Measurements from ENCODE around the genes PATL1 and OOSP3.

DNA sequence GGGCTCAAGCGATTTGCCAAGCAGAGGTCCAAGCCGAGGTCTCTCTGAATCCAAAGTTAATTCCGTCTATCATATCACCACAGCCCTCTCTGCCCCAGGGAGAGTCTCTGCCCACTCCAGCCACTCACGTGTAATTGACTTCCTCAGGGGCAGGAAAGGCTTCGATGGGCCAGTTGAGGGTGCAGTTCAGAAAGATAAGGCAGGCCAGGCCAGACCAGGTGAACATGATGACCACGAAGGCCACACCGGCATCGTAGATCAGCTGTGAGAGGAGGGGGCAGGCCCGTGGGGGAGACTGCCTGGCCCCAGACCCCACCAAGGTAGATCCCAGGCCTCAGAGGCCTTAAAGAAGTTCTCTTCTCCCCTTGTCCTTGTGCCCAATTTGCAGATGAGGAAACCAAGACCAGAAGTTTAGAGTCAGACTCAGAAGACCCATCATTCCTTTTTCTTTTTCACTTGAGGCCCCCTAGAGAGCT lies 19.6 kb downstream of the SLC43A1 start:
- PRO-cap, 4 experiments, result no peak in any of the 4 experiments
- RAMPAGE, long total RNA, 2 experiments, result no peak in any of the 2 experiments
- RRBS, result no CpG with 5 or more reads among the region's 9 CpGs

DNA sequence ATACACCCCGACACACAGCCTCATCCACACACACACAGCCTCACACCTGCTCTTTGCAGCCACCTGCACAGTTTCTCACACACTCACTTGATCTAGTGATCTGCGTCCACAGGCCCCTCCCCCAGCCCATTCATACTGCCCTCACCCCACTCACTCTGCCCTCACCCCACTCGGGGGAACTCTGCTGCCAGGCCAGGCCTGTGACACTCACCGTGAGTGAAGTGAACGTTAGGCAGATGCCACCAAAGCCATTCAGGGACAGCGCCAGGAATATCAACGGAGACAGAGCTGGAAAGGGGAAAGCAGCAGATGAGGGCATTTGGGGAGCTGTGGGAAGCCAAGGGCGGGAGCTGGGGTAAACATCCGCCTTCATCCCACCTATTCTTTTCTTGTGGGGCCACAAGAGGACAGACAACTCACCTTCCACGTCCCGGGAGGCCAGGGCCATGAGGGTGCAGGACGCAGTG lies 14.9 kb downstream of the SLC43A1 start:
- PRO-cap, 4 experiments, result no peak in any of the 4 experiments
- RAMPAGE, long total RNA, 2 experiments, result no peak in any of the 2 experiments
- RRBS, result no CpG with 5 or more reads among the region's 12 CpGs

DNA sequence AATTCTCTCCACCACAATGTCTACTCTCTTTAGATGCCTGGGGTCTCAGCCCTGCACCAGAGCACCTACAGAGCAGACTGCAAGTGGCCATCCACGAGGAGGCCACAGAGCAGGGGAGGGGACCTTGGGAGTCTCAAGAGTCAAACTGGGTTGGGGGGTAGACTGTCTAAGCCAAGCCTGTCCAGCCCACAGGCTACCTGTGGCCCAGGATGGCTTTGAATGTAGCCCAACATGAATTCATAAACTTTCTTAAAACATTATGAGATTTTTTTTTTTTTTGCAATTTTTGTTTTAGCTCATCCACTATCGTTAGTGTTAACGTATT lies 333 bp downstream of the SMTNL1 start:
- PRO-cap, 4 experiments, result no peak in any of the 4 experiments
- RAMPAGE, long total RNA, 2 experiments, result no peak in any of the 2 experiments
- RRBS, result no CpG with 5 or more reads among the region's 3 CpGs

GRCh38 chr11:57735620-57736322 lies 5.5 kb upstream of the SELENOH start:
- PRO-cap, 4 experiments, result no peak in any of the 4 experiments
- RAMPAGE, long total RNA, 2 experiments, result no peak in any of the 2 experiments
- RRBS, result no CpG with 5 or more reads among the region's 3 CpGs

GRCh38 chr11:57779195-57779853 lies 17.7 kb downstream of the CTNND1 start:
- PRO-cap, 4 experiments, result no peak in any of the 4 experiments
- RAMPAGE, long total RNA, 2 experiments, result no peak in any of the 2 experiments
- RRBS, result no CpG with 5 or more reads among the region's 2 CpGs

GRCh38 chr11:57875000-57875486 lies 113.4 kb downstream of the CTNND1 start:
- PRO-cap, 4 experiments, result no peak in any of the 4 experiments
- RAMPAGE, long total RNA, 2 experiments, result no peak in any of the 2 experiments
- RRBS, result no CpG with 5 or more reads among the region's 12 CpGs

GRCh38 chr11:58024100-58024663 lies 501 bp downstream of the OR9Q1 start:
- PRO-cap, 4 experiments, result peak in 1 of 4 experiments; most common minus-strand start chr11:58024304 (in 1)
- RAMPAGE, long total RNA, 2 experiments, result no peak in any of the 2 experiments
- RRBS, result no CpG with 5 or more reads among the region's 12 CpGs

GRCh38 chr11:58562336-58562918 lies 13.2 kb downstream of the LPXN start:
- PRO-cap, 4 experiments, result no peak in any of the 4 experiments
- RAMPAGE, long total RNA, 2 experiments, result no peak in any of the 2 experiments
- RRBS, result no CpG with 5 or more reads among the region's 1 CpG

DNA sequence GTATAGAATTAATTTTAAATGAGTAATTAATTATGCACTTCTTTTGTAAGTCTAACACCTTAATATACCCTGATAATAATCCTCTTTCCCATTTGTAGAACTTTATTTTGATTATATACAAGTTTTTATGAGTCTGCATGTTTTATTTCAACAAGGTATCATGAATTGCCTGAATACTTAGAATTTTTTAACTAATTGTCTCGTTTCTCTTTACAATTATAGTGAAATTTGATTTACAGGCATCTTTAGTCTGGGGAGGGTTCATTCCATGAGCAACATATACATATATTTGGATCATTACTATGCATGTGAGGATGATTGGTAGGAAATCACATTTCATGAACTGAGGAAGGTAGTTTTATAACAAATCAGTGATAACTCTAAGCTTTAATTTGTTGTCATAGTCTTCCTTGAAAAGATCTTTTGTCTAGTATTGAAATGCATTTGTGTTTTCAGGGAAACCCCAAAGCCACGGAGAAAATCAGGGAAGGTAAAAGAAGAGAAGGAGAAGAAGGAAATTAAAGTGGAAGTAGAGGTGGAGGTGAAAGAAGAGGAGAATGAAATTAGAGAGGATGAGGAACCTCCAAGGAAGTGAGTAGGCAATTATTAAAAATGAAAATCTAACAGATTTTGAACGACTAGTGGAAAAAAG lies 11.2 kb upstream of the CNTF start:
- PRO-cap, 4 experiments, result no peak in any of the 4 experiments
- RAMPAGE, long total RNA, 2 experiments, result start-site peak on the plus strand in 1 of 2 experiments, centred at positions 349 to 529 of the sequence, 12 to 16 reads per replicate
- RRBS, result no CpG with 5 or more reads among the region's 3 CpGs

DNA sequence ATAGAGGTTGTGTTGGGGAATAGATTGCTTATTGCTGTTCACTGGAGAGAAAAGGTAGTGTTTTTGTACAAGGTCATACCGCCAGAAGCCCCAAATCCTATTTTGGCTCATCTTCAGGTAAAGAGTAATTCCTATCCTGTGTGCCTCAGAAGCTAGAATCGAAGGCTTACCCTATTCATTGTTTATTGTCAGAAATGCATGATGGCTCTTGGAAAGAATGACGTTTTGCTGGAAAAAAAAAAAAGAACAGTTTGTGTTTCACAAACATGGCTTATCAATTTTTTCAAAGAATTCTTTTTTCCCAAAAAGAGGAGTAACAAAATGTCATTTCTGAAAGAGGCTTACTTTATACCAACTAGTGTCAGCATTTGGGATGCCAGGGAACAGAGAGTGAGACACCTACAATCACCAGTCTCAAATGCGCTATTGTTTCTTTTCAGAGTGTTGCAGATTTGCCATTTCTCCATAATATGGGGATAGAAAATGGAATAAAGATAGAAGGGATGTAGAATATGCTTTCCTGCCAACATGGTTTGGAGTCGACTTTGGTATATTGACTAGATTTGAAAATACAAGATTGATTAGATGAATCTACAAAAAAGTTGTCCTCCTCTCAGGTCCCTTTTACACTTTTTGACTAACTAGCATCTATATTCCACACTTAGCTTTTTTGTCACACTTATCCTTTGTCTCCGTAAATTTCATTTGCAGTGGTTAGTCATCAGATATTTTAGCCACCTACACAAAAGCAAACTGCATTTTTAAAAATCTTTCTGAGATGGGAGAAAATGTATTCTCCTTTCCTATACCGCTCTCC lies 3.0 kb upstream of the CNTF start:
- PRO-cap, 4 experiments, result no peak in any of the 4 experiments
- RAMPAGE, long total RNA, 2 experiments, result no peak in any of the 2 experiments
- RRBS, result no CpG with 5 or more reads among the region's 7 CpGs

GRCh38 chr11:59095270-59095544 lies 9.1 kb downstream of the GLYATL1B start:
- PRO-cap, 4 experiments, result no peak in any of the 4 experiments
- RAMPAGE, long total RNA, 2 experiments, result no peak in any of the 2 experiments
- RRBS, result no CpG with 5 or more reads among the region's 1 CpG

DNA sequence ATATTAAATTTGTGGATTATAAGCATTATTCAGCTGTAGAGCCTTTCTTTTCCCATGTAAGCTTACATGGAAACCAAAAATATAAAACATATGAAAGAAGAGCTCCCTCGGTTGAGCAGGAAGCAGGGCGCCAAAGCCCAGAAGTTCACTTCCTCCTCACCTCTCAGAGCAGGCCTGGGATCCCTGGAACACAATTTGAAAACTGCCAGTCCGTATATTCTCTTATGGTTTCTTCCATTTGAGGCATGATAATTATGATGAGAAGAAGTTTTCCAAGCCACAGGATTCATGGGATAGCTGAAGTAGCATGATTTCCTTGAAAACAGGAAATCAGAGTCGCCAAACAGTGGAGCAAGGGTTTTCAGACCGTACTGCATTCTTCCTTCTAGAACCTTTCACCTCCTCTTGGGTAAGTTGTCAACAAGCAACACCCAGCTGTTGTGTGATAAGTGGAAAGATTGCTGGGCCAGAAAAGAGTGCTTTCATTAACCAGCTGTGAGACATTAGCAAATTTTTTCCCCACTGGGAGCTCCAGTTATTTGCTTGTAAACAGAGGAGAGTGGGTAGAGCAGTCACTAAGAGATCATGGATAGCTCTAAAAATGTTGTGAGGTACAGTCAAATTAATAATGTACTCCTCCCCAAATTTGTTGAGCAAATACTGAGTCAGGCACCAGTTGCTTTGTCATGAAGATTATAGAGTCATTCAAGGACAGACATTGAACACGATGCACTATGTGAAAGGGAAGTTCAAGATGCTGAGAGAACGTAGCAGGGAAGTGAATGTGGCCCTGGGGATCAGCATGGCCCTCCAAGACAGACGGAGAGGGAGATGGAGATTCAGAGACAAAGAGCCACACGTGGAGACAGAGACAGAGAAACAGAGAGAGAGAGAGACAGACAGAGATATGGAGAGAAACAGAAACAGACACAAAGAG lies 11.7 kb upstream of the MPEG1 start:
- PRO-cap, 4 experiments, result no peak in any of the 4 experiments
- RAMPAGE, long total RNA, 2 experiments, result no peak in any of the 2 experiments
- RRBS, result no CpG with 5 or more reads among the region's 9 CpGs

GRCh38 chr11:59560236-59561178 lies 49.2 kb downstream of the OR4D9 start:
- PRO-cap, 4 experiments, result peak in 4 of 4 experiments; most common plus-strand start chr11:59560540 (in 2); most common minus-strand start chr11:59560985 (in 4)
- RAMPAGE, long total RNA, 2 experiments, result no peak in any of the 2 experiments
- RRBS, result no CpG with 5 or more reads among the region's 52 CpGs

DNA sequence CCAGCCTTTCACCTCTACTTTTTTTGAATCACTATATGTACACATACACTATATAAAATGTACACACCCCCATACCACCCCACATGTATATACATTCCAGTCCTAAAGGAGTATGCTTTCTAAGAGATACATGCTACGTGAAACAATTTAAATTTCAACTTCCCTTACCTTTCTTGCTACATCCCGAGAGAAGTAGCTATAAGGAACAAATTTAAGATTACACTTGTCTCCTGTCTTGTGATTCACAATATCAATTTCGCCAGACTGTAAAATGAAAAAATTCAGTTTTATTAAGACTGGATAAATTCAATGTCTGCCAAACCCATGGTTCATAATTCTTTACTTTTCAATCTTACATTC lies 35.6 kb downstream of the OSBP start:
- PRO-cap, 4 experiments, result no peak in any of the 4 experiments
- RAMPAGE, long total RNA, 2 experiments, result no peak in any of the 2 experiments
- RRBS, result no CpG with 5 or more reads among the region's 3 CpGs

DNA sequence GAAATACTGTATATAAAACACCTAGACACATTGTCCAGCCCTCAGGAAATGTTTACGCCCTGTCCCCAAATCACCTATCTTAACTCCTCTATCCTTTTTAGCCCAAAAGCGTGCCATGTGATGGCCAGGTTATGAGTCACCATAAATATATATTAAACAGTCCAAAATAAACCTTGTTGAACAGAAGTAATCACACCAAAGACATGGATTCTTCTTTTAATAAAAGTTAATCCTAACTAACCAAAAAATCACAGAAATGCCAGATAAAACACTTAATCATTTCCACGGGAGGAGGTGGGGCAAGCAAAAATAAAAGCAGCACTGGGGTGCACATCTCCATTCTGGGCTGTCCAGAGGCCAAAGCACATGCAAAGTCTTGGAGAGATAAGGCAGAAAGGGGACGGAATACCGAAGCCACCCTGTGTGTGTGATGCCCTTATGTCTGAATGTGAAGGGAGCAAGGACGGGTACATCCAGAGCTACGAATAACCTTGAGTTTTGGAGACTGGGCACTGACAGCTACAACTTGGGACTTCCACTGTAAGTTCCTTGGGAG lies 1.1 kb downstream of the OSBP start:
- PRO-cap, 4 experiments, result peak in 1 of 4 experiments; most common plus-strand start position 179 of the sequence (in 1)
- RAMPAGE, long total RNA, 2 experiments, result no peak in any of the 2 experiments
- RRBS, result no CpG with 5 or more reads among the region's 7 CpGs

- PRO-cap, 4 experiments, result peak in 4 of 4 experiments; most common plus-strand start chr11:59669328 (in 3); most common minus-strand start chr11:59669533 (in 4)
- RAMPAGE, long total RNA, 2 experiments, result start-site peak on the minus strand in 1 of 2 experiments, at chr11:59668834-59669034 at its widest, 26 to 28 reads per replicate
- RRBS, result 2% methylated on average over 29 of the region's 84 CpGs
These were observed at the start of gene PATL1 for GRCh38 chr11:59668738-59669602. TSS of gene PATL1 (minus strand) at chr11:59669037.

DNA sequence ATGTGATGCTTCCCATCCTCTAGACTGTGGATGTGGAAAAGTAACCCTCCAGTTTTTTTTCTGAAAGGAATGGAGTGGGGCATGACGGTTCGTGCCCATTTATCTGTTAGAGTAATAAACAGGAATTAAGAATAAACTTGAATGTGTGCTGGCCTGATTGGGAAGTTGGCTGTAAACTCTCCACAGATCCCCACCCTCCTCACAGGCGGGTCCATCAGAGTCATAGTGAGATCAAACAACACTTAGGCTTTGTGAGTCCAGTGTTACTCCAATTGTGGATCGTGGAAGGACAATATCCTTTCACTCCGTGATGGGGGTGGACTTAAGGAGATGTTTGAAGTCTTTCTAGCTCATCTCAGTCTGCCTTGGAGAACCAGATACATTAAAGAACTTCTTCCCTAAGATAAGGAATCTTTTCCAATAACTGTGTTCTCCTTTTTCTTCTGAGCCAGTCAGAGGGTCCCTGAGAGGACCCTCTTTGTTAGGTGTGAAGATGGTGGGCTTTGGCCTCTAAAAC lies 19.9 kb downstream of the STX3 start:
- PRO-cap, 4 experiments, result no peak in any of the 4 experiments
- RAMPAGE, long total RNA, 2 experiments, result no peak in any of the 2 experiments
- RRBS, result no CpG with 5 or more reads among the region's 5 CpGs

DNA sequence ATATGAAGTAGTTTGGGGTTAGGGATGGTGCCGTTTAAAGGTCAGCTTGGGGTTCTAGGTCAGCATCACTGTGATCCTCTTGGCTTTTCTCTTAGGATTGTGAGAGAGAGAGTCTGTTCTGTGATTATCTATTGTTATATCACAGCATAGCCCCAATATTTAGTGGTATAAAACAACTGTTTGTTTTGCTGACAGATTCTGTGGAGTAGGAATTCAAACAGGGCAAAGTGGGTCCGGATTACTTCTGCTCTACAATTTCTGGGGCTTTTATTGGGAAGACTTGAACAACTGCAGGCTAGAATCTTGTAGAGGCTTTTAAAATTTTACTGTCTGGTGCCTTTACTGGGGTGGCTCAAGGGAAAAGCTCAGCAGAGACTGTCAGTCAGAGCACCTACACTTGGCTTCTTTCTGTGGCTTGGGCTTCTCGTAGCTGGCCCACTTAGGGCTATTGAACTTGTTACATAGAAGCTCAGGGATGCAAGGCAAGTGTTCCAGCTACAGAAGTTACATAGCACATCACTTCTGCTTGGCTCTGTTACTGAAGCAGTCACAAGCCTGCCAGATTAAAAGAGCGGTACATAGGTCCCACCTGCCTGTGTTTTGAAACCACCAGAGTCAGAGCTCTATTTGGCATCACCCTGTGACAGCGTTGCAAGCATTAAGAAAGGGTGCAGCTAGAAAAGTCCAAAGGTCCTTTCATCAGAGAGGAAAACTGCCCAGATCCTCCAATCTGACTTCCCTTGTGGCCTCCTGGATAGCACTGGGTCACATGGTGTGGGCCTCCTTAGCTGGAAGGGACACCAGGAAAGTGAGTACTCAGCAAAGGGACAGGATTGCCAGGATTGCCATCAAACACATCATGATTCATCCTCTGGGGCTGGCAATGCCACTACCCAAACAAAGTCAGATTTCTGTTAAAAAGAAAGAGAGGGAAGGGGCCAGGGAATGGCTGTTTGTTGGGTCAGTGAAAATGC lies 22.7 kb downstream of the STX3 start:
- PRO-cap, 4 experiments, result no peak in any of the 4 experiments
- RAMPAGE, long total RNA, 2 experiments, result no peak in any of the 2 experiments
- RRBS, result no CpG with 5 or more reads among the region's 5 CpGs

DNA sequence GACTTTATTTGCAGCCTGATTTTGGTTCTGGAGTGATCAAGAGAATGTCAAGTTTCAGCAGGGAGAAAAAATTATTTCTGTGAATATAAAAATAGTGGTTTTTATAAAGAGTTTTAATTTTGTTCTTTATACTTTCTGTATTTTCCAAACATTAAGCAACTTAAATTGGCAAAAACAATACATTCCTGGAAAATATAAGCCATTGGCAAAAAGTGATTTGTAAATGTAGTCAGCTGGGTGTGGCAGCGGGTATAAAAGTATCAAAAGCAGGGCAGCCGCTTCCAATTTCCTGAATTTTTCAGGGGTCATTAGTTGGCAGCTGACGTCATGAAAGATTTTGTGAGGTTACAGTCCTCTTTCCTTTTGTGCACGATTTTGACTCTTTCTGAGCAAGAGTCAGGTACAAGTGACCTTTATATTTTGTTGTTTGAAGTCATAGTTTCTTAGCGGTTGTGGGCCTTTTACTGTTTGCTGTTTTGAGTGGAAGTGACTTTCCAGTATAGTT lies at the start of gene OOSP3:
TSS of gene OOSP3 (plus strand) at position 301 of the 505 bp plus-strand sequence.
- PRO-cap, 4 experiments, result no peak in any of the 4 experiments
- RAMPAGE, long total RNA, 2 experiments, result no peak in any of the 2 experiments
- RRBS, result no CpG with 5 or more reads among the region's 5 CpGs

- PRO-cap, 4 experiments, result no peak in any of the 4 experiments
- RAMPAGE, long total RNA, 2 experiments, result no peak in any of the 2 experiments
- RRBS, result no CpG with 5 or more reads among the region's 3 CpGs
These were observed 20.5 kb downstream of the MS4A4E start for GRCh38 chr11:60222418-60222836.